Endodermal cell (in vitro differentiated cells): ENCODE measurements around a stretch of chr12.

- PRO-cap, result no peak
Observed at GRCh38 chr12:46369972-46370148, 2.7 kb downstream of the SLC38A2 start.

DNA sequence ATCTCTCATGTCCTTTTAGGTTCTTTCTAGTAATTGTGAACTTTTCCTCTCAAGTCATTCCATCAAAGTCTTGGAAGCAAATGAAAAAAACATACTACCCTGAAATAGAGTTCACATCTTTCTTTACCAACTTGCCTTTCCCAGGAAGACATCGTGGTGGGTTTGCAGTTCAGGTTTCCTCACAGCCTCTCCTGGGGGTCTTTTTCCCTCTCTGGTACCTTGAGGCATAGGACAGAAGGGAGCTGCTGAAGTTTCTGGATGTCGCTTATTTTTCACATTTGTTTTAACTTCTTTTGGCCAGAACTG lies 11.7 kb upstream of the SLC38A2 start:
- PRO-cap, result no peak

DNA sequence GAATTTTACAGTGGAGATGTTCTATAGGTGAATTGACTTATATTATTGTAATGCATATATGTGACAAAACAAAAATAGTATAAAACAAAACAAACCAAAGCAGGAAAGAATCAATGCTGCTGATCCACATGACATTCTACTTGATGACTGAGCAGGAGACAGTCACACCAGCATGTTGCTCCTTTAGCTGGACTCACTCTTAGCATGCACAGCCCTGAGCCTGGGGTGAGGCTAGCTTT lies 42.2 kb upstream of the SLC38A2 start:
- PRO-cap, result no peak

DNA sequence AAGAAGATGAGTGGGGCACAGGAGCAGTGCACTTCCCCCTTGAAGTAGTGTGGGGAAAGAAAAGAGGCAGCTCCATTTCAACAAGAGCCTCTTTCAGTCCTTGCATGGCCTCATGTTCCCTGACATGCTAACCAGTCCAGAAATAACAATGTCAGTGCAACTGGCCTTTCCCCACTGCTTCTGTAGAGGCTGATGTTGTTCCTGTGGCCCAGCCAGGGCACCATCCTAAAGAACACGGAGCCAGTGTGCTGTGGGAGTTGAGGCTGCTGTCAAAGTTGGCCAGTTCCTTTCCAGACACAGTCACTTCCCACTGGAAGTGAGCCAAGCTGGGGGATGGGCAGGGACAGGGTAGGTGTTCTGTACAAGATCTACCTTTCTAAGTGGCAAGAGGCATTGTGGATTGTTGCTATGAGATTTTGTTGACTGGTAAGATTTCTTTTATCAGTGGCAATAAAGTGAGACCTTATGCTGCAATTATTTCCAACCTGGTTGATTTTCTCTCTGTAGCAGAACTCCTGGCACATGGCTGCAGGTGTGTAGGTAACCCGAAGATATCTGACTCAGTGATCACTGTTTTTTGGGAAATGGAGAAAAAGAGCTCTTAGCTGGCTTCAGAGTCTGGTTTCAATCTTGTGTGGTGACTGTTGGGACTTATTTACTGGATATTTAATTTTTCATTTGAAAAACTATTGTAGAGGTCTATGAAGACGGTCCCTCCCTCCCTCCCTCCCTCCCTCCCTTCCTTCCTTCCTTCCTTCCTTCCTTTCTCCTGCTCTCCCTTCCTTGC lies 77.9 kb upstream of the SLC38A2 start:
- PRO-cap, result no peak

- PRO-cap, result no peak
Observed at GRCh38 chr12:46516158-46516959, 143.8 kb upstream of the SLC38A2 start.

GRCh38 chr12:46563005-46563204 lies 190.3 kb upstream of the SLC38A2 start:
- PRO-cap, result no peak

DNA sequence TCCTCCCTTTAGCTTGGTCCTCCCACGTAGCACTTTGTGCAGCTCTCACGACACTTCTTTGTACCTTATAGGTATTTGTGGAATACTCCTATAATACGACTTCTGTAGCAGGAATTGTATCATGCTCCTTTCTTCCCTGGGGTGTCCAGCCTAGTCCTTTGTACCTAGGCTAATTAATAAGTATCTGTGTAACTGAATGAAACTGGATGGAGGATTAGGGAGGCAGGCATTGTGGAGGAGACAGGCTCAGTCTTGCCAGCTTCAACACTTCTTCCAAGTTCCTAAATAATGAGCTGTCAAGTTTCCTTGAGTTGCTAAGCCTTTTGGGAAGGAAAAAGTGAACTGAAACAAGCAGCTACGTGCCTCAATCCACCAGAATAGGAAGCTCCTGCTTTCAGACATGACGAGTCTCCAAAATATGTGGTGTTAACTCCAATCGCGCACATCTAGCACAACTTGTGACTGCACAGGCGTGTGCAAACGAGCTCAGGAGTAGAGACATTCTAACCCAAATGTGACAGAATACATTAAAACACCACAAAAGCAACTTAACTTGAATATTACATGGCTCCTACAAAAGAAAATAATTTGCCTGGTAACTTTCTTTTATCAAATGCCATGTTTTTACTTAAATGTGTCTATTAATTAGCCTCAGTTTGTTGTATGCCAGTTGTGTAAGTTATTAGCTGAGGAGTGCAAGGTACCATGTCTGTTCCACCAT lies 122.8 kb downstream of the SLC38A4 start:
- PRO-cap, result no peak

- PRO-cap, result no peak
Observed at GRCh38 chr12:47185229-47185483, 105.4 kb upstream of the AMIGO2 start.

- PRO-cap, result unidirectional peak, minus-strand start at chr12:47218425
Observed at GRCh38 chr12:47218319-47218739, 138.6 kb upstream of the AMIGO2 start.

- PRO-cap, result no peak
Observed at GRCh38 chr12:47312922-47313469, 233.2 kb upstream of the AMIGO2 start.

DNA sequence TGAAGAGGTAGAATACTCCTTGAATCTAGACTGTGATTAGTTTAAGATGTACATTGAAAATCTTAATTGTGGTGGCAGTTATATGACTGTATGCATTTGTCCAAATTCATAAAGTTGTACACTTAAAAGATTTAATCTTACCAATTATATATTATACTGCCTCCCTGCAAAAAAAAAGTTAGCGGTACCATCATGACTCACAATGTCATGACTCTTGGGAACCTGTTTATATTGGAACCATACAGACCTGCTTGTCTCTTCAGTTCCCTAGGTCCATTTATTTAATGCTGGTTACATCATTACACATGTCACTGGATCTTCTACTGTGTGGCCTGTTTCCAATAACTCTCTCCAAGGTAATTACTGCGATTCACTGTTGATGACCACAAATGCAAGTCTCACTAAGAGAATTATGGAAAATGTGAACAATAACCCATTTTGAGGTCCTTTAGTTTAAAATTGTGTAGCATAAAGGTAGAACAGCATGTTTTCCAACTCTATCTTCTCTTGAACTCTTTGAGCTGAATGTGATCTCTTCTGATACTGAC lies 264.2 kb upstream of the AMIGO2 start:
- PRO-cap, result no peak

DNA sequence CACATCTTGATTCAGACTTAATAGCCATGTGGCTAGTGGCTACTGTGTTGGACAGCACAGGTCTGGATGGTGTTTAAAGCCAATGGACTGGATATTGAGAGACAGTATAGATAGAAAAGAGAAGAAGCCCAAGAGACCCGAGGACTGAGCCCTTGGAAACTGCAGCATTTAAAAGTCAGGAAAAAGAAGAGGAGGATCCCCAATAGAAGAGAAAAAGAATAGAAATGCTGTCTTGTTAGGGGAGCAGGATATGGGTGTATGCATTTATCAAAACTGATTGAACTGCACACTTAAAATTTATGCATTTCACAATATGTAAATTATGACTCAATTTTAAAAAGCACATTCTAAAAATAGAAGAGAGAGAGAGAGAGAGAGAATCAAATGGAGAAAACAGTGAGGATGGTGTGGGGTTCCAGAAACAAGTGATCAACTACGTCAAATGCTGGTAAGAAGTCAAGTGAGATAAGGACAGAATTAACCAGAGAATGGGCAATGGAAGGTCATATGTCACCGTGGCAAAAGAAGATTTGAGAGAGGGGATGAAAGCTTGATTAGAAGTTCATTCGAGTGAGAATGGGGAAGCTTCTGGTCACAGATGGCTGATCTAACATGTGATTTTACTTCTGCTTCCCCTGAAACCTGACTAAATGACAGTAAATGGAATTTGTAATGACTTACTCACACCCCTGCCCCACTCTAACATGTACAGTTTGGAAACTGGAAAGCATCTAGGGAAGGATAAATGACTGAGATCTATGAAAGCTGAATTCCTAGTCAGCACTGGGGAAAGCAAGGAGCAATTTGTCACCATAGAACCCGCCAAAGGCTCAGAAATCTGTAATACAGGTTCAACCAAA lies 276.4 kb upstream of the AMIGO2 start:
- PRO-cap, result no peak

DNA sequence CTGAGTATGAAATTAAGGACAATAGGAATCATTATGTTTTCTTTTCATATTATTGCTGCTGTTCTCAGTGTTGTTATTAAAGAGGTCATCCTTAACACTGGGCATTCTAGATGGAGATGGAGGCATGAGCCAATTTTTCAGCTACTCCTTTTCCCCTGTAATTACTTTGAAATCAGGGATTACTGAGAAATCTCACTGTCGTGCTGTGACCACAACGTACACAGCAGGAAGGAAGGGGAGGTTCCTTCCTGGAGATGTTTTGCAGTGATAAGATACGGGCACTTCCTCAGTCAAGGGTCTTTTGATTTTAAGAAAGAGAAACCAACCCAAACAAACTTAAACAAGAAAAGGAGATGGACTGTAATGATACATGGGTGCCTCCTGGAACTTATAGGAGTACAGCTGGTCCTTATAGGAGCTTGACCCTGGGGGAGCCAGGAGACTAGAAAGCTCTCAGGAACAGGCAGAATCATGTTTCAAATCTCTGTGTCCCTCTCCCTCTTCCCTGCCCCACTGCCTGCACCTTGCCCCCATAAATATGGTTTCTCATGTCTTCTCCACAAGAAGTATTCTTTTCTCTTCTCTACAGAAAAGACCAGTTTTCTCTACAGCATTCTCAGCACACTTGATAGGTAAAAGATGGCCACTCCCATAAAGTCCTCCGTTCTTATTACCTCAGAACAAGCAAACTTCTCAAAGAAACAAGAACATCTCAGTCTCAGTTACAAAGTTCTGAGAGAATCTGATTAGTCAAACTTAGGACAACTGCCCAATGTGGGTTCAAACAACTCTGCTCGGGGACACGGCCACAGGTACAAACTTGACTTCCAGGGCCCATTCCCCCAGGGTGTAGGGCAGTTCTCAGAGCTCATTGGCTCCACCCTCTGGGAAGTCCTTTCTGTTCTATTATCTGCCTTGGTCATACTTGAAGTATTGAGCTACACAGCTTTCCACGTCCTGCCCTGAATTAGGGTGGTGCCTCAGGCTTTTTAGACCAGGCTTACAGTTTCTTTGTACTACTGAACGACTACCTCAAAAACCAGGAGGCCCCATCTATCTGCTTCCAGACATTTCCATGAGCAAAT lies 281.2 kb upstream of the AMIGO2 start:
- PRO-cap, result no peak

DNA sequence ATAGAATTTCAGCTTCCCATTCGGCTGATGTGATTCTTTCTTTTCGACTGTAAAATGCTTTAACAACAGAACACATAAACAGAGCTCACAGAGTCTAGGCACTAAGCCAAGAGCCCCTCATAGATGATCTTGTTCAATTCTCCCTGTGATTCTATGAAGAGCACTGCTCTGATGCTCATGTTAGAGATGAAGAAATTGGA lies 232.7 kb downstream of the RPAP3 start:
- PRO-cap, result no peak

- PRO-cap, result no peak
Observed at GRCh38 chr12:47591542-47591799, 114.4 kb downstream of the RPAP3 start.

DNA sequence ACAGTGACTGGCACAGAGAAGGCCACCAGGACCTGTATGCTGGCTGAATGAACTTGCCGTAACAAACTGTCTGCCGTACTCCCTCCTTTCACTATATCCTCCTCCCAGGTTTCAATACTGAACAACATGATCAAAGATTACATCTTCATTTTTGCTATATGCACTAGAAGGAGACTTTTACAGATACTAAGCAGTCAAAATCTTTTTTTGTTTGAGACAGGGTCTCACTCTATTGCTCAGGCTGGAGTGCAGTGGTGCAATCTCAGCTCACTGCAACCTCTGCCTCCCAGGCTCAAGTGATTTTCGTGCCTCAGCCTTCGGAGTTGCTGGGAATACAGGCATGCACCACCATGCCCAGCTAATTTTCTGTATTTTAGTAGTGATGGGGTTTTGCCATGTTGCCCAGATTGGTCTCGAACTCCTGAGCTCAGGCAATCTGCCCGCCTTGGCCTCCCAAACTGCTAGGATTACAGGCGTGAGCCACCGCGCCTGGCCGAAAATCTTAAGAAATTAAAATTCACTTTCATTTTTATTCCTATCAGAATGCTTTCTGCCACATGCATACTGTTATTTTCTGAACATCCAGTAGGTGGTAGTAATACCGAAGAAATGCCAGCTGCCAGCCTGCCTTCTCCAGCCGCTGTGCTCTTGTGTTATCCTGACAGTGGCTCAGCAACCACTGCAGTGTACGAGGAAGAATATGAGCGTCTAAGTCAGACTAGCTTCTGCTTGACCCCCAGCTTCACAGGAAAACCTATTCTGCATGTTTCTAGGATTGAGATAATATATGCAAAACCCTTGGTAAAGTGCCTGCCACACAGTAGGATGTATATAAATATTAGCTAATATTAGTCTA lies 54.4 kb downstream of the RPAP3 start:
- PRO-cap, result no peak

DNA sequence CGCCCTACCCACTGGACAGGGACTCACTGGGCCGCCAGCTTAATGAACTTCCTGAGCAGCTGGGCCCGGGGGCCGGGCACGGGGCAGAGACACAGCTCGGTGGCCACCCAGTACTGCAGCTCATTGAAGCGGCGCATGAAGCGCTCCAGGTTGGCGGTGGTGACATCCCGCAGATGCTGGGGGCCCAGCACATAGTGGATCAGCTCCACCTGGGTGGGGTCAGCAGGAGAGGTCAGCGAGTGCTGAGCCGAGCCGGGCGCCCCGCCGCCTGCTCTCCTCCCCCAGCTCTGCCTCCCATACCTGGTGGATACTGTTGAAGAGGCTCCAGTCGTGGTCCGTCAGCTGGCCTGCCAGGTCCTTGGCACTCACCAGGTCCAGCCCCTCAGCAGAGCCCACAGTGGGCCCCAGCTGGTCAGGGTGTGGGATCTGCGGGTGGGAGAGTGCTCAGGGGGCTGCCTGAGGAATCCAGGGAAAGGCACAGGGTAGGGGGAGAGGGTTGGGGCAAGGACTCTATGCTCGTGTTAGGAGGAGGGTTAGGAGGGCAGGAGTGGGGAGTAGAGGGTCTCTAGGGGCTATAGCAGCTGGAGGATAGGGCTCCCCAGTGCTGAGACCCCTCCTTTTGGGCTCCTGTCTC lies 15.4 kb upstream of the ENDOU start:
- PRO-cap, result no peak

DNA sequence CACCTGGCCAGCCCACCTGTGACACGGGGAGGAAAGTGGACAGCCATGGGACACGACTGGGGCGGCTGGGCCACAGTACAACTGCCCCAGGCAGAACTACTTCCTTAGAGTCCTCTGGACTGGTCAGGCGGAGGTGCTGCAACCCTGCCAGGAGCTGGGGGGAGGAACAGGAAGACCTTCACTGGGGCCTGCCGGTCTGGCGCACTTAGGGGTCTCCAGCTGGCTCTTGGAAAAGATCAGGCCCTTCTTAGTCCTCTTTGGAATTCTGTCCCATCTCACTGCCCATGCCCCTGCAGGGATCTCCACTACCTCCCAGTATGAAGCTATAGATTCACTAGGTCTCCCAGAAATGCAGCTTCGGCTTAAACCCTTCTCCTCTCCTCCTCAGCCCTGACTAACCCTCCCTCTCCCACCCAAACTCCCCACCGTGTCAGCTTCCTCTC lies 596 bp downstream of the RAPGEF3 start:
- PRO-cap, result no peak

GRCh38 chr12:47759419-47759707 lies 683 bp upstream of the RAPGEF3 start:
- PRO-cap, result no peak

- PRO-cap, result no peak
Observed at GRCh38 chr12:47795177-47796026, 22.4 kb downstream of the SLC48A1 start.